Thyroid gland (tissue), 7 donors: Measurements from ENCODE around the gene IFIT2.

DNA sequence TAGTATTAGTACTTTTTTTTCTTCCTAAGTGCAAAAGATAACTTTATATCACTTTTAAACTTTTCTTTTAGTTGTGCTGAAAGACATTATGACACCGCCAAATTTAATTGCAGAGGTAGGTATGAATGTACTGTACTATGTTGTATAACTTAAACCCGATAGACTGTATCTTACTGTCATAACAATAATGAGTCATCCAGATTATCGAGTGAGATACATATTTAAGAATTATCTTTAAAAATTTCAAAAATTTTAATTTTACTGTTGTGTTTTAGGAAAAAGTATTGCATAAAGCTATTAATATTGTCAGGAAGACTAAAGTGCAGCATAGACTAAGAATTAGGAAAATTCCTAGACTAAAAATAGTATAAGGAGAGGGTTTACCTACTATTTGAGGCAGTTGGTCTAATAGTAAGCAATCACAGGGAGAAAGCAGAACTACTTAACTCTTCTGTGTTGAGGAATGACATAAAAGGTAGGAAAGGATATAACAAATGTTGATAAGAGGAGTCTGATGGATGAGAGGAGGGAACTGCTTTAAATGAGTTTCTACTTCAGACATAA lies 67.6 kb downstream of the PTEN start:
- PRO-cap, 2 experiments, result no peak in any of the 2 experiments
- RAMPAGE, long total RNA, 5 experiments, result no peak in any of the 5 experiments

DNA sequence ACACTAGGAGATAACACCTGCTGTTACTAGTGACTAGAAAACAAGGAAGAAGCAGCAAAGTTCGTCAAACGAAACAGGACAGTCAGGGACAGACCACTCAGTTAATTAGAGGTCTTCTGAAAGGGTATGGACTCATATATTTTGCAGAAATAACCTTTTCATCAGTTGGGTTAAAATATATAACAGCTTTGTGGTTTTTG lies 353.7 kb downstream of the PTEN start:
- PRO-cap, 2 experiments, result no peak in any of the 2 experiments
- RAMPAGE, long total RNA, 5 experiments, result no peak in any of the 5 experiments

- PRO-cap, 2 experiments, result no peak in any of the 2 experiments
- RAMPAGE, long total RNA, 5 experiments, result no peak in any of the 5 experiments
These were observed 19.5 kb downstream of the ACTA2 start for GRCh38 chr10:88932877-88933725.

- PRO-cap, 2 experiments, result no peak in any of the 2 experiments
- RAMPAGE, long total RNA, 5 experiments, result no peak in any of the 5 experiments
These were observed 14.6 kb downstream of the ACTA2 start for GRCh38 chr10:88937843-88938457.

DNA sequence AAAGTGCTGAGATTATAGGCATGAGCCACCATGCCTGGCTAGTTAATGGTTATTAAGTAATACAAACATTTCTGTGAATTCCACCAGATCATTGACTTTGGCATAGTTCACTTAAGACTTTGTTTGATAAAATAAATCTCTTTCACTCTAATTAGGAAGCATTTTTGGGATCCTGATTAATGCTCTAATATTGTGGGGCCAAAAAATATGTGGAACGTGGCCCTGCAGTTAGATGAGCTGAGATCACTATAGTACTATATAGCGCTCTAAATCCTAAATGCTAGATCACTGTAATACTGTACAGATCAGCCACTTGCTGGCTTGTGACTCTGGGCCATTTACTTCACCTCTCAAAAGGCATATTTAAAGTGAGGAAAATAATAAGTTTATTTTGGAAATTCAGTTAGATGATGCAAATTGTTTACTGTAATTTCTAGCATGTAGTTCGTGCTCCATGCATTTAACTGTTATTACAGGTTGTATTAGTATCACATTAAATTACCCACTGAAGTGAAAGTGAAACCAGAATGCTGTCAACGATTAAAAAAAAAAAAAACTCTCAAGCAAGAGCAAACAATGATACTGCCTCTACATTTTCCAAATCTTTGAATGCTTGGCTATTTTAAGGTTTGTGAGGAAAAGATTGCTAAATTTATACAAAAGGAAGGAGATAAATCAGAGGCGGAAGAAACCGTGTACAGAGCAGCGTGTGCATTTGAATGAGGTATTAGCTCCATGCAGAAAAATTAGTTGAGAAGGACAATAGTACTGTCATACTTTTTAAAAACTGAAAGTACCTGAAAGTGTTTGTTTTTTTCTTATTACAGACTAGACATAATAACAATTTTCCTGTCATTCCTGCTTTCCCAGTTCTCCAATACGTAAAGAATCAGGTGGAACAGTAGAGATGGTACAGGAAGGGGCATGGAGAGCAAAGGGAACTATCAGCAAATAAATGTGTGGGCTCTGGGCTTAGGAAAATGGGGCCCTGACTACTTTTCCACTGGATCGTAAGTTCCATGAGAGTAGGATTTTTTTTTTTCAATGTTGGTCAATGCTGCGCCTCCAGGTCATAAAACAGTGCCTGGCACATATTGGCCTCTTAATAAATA lies 15.6 kb upstream of the FAS start:
- PRO-cap, 2 experiments, result no peak in any of the 2 experiments
- RAMPAGE, long total RNA, 5 experiments, result no peak in any of the 5 experiments

GRCh38 chr10:88983126-88983603 lies 7.4 kb upstream of the FAS start:
- PRO-cap, 2 experiments, result no peak in any of the 2 experiments
- RAMPAGE, long total RNA, 5 experiments, result no peak in any of the 5 experiments

- PRO-cap, 2 experiments, result peak in 1 of 2 experiments; most common minus-strand start chr10:89001260 (in 1)
- RAMPAGE, long total RNA, 5 experiments, result no peak in any of the 5 experiments
These were observed 10.9 kb downstream of the FAS start for GRCh38 chr10:89001081-89002335.

- PRO-cap, 2 experiments, result peak in 2 of 2 experiments; most common plus-strand start chr10:89302049 (in 2); most common minus-strand start chr10:89302105 (in 2)
- RAMPAGE, long total RNA, 5 experiments, result start-site peak on the plus strand in 3 of 5 experiments, at chr10:89301948-89302005 at its widest, 16 to 41 reads per replicate
These were observed at the start of gene IFIT2 for GRCh38 chr10:89301649-89302573. IFIT2 (plus strand) TSS chr10:89302046.

GRCh38 chr10:89374009-89374891 lies 3.6 kb upstream of the IFIT1B start:
- PRO-cap, 2 experiments, result peak in 2 of 2 experiments; most common plus-strand start chr10:89374753 (in 2); most common minus-strand start chr10:89374397 (in 2)
- RAMPAGE, long total RNA, 5 experiments, result no peak in any of the 5 experiments

- PRO-cap, 2 experiments, result no peak in any of the 2 experiments
- RAMPAGE, long total RNA, 5 experiments, result no peak in any of the 5 experiments
These were observed 23.3 kb upstream of the SLC16A12 start for GRCh38 chr10:89558551-89559268.

DNA sequence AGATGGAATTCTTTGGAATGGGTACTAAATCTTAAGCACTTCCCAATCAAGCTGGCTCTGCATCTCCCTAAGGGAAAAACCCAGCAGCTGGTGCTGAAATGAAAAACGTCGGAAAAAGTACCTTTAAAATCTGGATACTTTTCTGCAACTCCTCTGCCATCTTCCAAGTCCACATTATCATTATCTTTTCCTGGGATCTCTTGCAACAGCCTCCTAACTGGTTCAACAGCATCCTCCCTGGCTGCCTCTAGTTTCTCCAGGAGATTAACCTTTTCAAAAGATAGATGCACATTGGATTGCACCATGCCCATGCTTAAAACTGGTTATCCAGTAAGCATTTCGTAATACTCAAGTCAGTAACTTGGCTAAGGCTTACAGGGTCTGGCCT lies 2.0 kb upstream of the KIF20B start:
- PRO-cap, 2 experiments, result no peak in any of the 2 experiments
- RAMPAGE, long total RNA, 5 experiments, result no peak in any of the 5 experiments

DNA sequence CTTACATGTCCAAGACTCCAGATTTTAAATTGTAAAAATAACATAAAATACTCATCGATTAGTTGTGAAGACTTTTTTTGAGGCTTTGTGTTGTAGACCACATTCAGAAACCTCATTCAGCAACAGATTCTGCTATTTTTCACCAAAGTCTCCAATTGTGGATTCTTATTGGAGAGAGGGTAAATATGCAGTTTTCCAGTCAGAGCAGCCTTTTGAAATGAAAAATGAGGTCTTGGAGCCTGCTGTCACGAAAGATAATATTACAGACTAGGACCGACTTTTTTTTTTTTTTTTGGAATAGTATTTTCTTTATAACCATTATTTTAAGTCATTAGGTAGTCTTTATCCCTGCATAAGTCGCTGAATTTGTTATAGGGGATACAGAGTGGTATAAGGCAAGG lies 1.1 kb downstream of the KIF20B start:
- PRO-cap, 2 experiments, result no peak in any of the 2 experiments
- RAMPAGE, long total RNA, 5 experiments, result no peak in any of the 5 experiments

- PRO-cap, 2 experiments, result no peak in any of the 2 experiments
- RAMPAGE, long total RNA, 5 experiments, result no peak in any of the 5 experiments
These were observed 186.0 kb downstream of the KIF20B start for GRCh38 chr10:89887363-89887834.

GRCh38 chr10:90887406-90887911 lies 15.7 kb downstream of the RPP30 start:
- PRO-cap, 2 experiments, result no peak in any of the 2 experiments
- RAMPAGE, long total RNA, 5 experiments, result no peak in any of the 5 experiments

GRCh38 chr10:90916671-90917444 lies 4.0 kb downstream of the ANKRD1 start:
- PRO-cap, 2 experiments, result no peak in any of the 2 experiments
- RAMPAGE, long total RNA, 5 experiments, result no peak in any of the 5 experiments

DNA sequence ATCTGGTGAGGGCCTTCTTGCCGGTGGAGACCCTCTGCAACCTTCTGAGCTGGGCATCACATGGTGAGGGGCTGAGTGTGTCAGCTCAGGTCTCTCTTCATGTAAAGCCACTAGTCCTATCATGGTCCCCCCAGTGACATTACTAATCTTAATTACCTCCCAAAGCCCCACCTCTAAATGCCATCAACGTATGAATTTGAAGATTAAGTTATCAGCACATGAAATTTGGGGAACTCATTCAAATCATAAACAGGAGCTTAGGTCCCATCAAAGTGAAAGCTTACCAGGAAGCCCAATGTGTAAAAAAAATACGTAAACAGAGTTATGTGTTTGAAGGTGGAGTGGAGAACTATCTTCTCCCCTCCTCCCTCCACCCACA lies 19.3 kb upstream of the PCGF5 start:
- PRO-cap, 2 experiments, result no peak in any of the 2 experiments
- RAMPAGE, long total RNA, 5 experiments, result no peak in any of the 5 experiments

DNA sequence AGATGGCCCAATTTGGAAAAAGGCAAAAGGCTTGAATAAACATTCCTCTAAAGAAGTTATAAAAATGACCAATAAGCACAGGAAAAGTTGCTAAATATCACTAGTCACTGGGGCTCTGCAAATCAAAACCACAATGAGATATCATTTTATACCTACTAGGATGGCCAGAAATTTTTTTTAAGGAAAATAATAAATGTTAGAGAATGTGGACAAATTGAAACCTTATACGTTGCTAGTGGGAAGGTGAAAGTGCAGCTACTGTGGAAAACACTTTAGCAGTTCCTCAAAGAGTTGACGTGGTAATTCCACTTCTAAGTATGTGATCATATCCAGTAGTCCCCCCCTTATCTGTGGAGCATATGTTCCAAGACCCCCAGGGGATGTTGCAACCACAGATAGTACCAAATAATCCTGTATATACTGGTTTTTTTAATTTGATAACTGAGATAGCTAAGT lies 36.7 kb downstream of the PCGF5 start:
- PRO-cap, 2 experiments, result no peak in any of the 2 experiments
- RAMPAGE, long total RNA, 5 experiments, result no peak in any of the 5 experiments

GRCh38 chr10:91295490-91295836 lies 75.0 kb downstream of the PCGF5 start:
- PRO-cap, 2 experiments, result no peak in any of the 2 experiments
- RAMPAGE, long total RNA, 5 experiments, result no peak in any of the 5 experiments

- PRO-cap, 2 experiments, result no peak in any of the 2 experiments
- RAMPAGE, long total RNA, 5 experiments, result no peak in any of the 5 experiments
These were observed 48.7 kb upstream of the TNKS2 start for GRCh38 chr10:91749455-91750056.

DNA sequence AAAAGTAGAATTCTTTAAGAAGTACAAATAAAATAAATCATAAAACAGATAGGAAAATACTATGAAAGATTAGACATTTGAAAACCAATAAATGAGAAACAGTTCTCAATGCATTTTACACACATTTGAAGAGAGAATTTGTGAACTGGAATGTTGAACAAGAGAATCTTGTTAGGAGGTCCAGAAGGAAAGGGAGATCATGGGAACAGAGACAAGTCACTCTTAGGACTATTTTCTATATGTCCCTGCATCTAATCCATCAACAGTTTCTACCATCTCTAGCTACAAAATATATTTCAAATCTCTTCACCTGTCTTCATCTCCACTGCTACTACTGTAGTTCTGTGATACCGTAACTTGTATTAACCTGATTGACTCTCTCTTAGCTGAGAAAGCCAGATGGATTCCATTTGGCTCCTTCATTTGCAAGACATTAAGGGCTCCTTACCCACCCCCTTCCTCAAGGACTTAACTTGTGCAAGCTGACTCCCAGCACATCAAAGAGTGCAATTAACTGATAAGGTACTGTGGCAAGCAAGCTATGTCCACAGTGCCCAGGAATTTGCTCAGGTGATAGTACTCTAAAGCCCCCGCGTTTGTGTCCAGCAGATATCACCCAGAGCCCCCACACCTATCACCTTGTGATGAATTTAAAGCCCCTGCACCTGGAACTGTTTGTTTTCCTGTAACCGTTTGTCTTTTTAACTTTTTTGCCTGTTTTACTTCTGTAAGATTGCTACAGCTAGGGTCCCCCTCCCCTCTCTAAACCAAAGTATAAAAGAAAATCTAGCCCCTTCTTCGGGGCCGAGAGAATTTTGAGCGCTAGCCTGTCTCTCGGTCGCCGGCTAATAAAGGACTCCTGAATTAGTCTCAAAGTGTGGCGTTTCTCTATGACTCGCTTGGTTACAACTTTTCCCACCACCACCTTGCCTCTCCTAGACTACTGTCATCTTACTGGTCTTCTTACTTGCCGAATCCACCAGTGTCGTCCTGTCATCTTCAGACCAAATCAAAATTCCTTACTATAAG lies 109.5 kb downstream of the BTAF1 start:
- PRO-cap, 2 experiments, result no peak in any of the 2 experiments
- RAMPAGE, long total RNA, 5 experiments, result no peak in any of the 5 experiments